ENCODE data around the gene MPHOSPH9.

GRCh38 chr12:122995219-122995847 lies 14.9 kb downstream of the ARL6IP4 start:
- PRO-cap, 2 experiments, result no peak in any of the 2 experiments

DNA sequence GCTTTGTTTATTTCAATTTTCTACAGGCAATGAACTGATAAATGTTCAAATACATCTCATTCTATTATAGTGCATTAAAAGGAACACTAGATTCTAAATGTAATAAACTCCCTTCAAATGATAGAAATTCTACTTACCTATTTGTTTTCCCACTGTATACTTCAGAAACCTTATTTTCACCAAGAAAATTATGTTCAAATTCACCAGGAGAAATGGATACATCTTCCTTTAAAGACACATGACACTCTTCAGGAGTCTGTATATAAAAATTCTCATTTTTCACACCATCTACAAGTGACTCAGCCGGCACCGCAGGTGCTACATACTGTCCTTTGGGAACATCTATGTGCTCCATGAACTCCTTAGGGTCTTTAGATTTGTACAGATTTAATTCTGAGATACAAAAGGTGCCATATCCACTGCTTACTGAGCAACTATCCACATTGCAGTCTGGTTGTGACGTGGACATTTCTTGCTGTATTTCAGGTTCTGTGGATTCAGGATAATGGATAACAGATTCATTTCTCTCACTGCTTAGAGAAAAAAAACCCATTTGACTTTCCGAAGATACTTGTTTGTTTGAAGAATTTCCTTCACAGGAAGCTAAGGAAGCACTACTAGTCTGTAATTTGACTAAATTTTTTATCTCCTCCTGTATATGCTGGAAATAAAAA lies 11.6 kb downstream of the MPHOSPH9 start:
- PRO-cap, 2 experiments, result no peak in any of the 2 experiments

DNA sequence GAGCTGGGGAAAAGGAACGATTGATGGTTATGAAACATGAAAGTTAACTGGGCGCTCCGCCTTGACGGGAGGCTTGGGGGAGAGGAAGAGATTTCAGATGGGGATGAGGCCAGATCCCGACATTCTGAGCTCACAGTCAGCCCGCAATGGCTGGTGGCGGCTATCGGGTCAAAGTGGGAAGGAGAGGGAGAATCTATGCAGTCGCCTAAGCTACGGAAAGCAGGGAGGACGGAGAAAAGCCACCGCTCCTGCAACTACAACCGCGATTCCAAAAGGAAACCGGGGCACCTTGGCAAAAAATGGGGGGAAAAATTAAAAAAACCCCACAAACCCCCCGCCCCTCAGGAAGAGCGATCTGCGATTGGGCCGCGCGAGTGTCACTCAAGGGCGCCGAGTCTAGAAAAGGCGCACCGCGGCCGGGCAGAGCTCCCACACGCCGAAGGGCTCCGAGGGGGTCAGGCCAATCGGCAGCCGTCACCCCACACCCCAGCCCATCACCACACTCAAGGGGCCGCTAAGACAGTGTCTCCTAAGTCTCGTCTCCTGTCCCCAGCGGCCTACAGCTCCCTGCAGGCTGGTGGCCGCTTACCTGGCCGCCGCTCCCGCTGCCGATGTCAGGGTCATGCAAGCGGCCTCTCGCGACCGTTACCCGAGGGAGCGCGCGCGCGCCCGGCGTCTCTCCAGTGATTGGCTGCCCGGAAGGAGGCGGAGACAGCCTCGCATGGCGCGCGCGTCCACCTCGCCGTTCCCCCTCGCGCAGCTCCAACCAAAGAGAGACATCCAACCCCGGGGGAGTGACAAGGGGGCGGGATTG lies at the start of gene MPHOSPH9:
Gene MPHOSPH9, minus strand, starts transcription at position 656 of the 814 bp plus-strand sequence.
- PRO-cap, 2 experiments, result peak in 2 of 2 experiments; most common plus-strand start position 432 of the sequence (in 2); most common minus-strand start position 270 of the sequence (in 1)

GRCh38 chr12:123241933-123243205 lies 9.1 kb downstream of the MTRFR start:
- PRO-cap, 2 experiments, result peak in 1 of 2 experiments; most common plus-strand start chr12:123242678 (in 1)

GRCh38 chr12:123291896-123292517 lies 20.4 kb upstream of the CDK2AP1 start:
- PRO-cap, 2 experiments, result no peak in any of the 2 experiments

DNA sequence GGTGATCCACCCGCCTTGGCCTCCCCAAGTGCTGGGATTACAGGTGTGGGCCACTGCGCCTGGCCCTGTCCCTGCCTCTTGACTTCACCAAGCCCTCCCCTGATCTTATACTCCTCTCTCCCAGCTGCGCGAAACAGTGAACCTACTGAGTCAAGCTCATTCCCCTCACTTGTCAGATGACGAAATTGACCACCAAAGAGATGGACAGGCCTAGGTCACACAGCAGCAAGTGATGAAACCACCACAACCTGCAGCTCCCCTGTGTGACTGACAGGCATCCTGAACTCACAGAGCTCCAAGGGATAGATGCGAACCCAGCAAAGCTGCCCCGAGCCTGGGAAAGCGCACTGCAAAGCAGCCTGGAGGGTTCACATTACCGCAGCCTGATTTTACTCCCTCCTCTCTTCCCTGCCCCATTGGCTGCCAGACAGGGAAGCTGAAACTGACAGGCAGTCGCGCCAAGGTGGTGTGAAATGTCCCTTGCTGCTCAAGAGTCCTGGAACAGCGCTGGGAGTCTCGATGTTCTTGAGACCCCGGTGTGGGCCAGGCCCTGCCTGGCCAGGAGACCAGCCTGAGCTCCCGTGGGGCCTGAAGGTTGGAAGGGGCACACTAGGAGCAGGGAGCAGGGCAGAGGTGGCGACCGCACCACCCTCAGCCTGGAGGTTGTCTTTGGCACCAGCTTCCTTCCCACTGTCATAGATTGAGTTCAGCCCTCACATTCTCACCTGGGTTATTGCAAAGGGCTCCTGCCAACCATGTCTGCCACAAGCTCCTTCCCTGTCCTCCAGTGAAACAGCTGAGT lies 36.3 kb downstream of the SNRNP35 start:
- PRO-cap, 2 experiments, result no peak in any of the 2 experiments

- PRO-cap, 2 experiments, result no peak in any of the 2 experiments
Measured at GRCh38 chr12:123583160-123583827, 1.1 kb upstream of the TMED2 start.

GRCh38 chr12:123586599-123587201 lies 2.3 kb downstream of the TMED2 start:
- PRO-cap, 2 experiments, result no peak in any of the 2 experiments

DNA sequence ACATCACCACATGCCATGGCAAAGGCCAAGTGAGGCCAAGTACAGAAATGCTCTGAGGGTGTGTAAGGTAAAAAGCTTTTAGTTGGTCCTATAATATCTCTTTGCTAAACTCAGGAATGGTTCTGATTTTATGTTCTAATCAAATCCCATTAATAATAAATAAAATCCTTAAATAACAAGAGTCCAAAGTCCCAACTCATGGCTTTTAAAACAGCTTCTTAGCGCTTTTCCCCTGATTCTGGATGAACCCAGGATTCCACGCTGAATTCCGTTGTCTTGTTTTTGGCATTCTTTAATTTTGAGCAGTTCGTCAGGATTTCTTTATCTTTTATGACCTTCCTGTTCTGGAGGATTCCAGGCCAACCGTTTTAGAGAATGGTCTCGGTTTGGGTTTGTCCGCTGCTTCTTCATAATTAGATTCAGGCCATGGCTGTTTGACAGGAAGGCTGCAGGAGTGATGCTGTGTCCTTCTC lies 99.6 kb downstream of the DNAH10 start:
- PRO-cap, 2 experiments, result no peak in any of the 2 experiments

DNA sequence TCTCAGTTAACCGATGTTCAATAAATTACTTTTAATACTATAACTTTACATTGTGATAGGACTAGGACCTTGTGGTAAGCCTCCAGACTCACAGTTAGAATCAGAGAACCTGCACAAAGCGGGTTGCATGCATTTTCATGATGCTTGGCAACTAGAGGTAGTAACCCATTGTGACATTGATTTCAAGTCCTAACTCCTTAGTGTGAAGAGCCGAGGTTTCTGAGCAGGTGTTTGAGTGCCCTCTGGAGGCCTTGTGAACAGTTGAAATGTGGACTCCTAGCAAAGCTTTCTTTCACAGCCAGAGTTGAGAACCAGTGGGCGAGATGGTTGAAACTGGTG lies 10.8 kb downstream of the ZNF664 start:
- PRO-cap, 2 experiments, result no peak in any of the 2 experiments

DNA sequence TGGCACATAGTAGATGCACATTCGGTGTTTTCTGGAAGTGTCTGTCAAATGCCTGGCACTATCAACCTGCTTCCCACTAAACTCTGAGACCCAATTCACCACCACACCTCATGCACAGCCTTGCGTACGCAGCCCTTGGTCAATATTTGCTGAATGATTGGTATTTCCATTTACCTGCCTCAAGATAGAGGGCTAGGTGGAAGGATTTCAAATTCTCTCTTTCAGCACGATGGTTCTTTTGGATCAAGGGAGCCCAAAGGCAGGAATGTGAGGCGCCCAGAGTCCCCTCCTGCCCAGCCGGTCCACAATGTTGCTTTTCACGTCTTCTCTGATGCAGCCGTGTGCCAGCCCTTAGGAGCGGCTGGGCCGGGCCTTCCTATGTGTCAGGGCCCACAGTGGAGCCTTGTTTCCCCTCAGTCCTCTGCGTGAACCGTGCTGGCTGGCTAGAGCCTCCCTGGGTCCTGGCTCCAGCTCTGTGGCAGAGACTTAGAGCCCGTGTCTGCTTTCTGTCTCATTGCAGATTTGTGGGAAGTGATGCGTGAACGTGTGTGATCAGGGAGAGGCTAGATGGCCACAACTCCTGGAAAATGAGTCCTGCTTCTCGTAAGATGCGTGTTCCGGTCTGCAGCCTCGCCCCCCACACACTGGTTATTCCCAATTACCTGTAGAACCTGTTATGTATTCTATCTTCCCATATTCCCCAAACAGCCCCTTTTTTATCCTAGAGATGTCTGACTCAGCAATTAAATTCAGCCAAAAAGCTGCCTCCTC lies 99.8 kb upstream of the RFLNA start:
- PRO-cap, 2 experiments, result no peak in any of the 2 experiments

DNA sequence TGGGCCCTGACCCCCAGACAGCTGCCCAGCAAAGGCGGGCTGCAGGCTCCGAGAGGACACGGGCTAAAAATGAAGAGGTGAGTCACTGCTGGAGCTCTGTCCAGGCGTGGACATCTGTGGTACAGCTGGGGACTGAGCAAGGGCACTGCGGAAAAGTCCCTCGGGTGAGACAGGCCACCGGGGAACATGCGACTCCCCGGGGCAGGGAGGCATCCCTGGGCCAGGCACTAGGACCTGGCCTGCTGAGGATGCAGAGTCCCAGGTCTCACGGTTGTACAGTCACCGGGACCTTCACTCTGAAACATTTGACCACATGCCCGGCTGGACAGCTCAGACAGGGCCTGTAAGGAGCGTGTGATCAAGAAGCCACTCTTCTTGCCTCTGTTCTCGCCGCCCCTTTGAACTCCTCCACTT lies 5.2 kb upstream of the RFLNA start:
- PRO-cap, 2 experiments, result no peak in any of the 2 experiments

DNA sequence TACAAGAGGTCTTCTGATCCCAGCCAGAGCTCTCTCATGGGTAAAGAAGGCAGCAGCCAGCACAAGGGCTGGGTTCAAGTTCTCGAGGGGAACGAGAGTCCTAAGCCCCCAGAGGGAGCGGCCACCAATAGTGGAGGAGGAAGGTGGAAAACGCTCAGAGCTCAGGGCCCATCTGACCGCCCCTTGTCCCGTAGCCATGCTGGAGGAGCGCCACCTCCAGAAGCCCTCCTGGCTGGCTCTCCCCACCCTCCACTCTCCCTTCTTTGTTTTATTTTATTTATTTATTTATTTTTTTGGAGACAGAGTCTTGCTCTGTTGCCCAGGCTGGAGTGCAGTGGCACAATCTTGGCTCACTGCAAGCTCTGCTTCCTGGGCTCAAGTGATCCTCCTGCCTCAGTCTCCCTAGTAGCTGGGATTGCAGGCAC lies 72.5 kb downstream of the RFLNA start:
- PRO-cap, 2 experiments, result no peak in any of the 2 experiments

DNA sequence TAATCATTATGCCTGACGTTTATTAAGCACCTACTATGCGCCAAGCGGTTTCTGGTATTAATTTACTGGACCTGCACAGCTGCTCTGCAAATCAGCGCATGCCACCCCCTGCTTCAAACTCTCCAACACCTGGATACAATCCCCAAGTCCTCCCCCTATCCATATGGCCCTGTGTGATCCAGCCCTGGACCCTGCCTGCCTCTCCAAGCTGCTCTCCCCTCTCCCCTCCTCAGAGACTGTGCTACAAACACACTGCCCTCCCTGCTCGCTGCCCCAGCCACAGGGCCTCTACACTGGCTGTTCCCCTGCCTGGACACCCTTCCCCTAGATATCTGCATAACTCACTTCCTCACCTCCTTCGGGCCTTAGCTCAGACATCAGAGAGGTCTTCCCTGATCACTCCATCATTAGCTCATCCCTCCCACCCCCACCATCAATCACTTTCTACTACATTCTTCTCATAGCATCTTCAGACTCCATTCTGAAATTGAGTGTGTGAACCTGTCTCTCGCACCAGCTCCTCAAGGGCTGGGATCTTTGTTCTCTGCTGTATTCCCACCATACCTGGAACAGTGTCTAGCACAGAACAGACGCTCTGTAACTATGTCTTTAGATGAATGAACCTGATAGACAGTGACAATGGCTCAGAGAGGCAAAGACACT lies 86.2 kb downstream of the RFLNA start:
- PRO-cap, 2 experiments, result no peak in any of the 2 experiments

GRCh38 chr12:124390483-124391099 lies 95.7 kb downstream of the RFLNA start:
- PRO-cap, 2 experiments, result peak in 2 of 2 experiments; most common plus-strand start chr12:124390906 (in 1); most common minus-strand start chr12:124390813 (in 1)

GRCh38 chr12:124432912-124433629 lies 134.3 kb downstream of the NCOR2 start:
- PRO-cap, 2 experiments, result peak in 1 of 2 experiments; most common plus-strand start chr12:124433434 (in 1)

DNA sequence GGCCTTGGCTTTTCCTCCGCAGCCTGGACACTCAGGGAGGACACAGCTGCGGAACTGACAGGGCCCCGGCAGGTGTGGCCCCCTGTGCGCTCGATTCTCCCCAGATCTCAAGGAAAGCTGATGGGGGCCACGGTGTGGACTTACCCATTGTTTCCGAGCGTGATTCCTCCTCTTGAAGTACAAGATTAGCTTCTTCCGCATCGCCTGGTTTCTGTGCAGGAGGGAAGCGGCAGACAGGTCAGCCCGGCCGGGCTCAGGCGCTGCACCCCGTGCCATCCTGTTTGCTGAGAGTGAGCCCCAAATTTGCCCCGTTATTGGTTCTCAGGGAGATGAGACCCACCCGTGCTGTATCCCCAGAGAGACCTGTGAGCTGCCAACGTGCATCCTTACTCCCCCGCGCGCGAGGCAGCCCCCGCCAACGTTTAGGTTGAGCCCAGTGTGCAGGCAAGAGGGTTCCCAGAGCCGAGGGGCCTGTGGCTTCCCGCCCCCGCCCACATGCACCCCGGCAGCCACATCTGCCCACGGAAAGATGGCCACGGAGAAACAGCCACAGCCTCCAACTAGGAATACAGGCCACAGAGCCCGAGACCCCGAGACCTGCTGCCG lies 129.5 kb downstream of the NCOR2 start:
- PRO-cap, 2 experiments, result no peak in any of the 2 experiments

- PRO-cap, 2 experiments, result peak in 1 of 2 experiments; most common plus-strand start chr12:124457749 (in 1); most common minus-strand start chr12:124457504 (in 1)
Measured at GRCh38 chr12:124456633-124457830, 110.4 kb downstream of the NCOR2 start.

- PRO-cap, 2 experiments, result no peak in any of the 2 experiments
Measured at GRCh38 chr12:124484396-124484735, 83.0 kb downstream of the NCOR2 start.

- PRO-cap, 2 experiments, result no peak in any of the 2 experiments
Measured at GRCh38 chr12:124498821-124499241, 68.6 kb downstream of the NCOR2 start.

All from heart right ventricle (tissue), 2 donors.